ENCODE measurements around the genes KIAA1614, MR1 and IER5.

GRCh38 chr1:180175664-180176558, 21.2 kb downstream of the QSOX1 start:
- RRBS: no CpG with 5 or more reads among the region's 15 CpGs
CAGE:
- cytosol, long polyA plus RNA: no peak
- long polyA plus RNA: no peak
- nucleus, long polyA plus RNA: no peak

GRCh38 chr1:180185489-180185831, 30.8 kb downstream of the QSOX1 start:
- RRBS: 90% methylated on average over 1 of the region's 4 CpGs
CAGE:
- cytosol, long polyA plus RNA: no peak
- long polyA plus RNA: no peak
- nucleus, long polyA plus RNA: no peak

- RRBS: no CpG with 5 or more reads among the region's 7 CpGs
CAGE:
- cytosol, long polyA plus RNA: no peak
- long polyA plus RNA: no peak
- nucleus, long polyA plus RNA: no peak
Measured at GRCh38 chr1:180530375-180530911, 28.1 kb upstream of the ACBD6 start.

- RRBS: no CpG with 5 or more reads among the region's 3 CpGs
CAGE:
- cytosol, long polyA plus RNA: no peak
- long polyA plus RNA: no peak
- nucleus, long polyA plus RNA: no peak
Measured at GRCh38 chr1:180609539-180610047, 22.2 kb upstream of the XPR1 start.

DNA sequence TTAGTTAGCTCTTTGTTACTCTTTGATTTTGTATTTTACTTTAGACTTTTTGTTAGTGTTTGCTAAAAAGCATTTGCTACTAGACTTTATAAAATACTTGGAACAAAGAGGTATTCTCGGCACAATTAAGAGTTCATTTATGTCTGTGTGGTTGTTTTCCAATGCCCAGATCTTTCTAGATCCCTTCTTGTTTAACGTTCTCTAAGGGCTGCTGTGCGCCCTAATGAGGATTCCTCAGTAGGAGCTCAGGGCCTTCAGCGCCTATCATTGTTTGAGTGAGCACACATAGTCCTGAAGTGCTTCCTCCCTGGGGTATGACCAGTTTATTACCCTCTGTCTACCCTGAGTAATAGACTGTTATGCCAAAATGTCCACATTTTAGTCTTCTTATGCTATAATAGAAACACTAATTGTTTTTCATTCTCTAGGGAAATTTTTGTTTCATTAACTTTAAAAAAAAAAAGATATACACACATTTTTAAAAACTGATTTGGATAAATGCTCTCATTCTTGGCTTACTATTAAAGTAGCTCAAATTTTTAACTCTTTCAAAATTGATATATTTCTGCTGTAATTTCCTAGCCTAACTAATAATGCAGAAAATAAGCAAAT, 69.8 kb upstream of the KIAA1614 start:
- RRBS: no CpG with 5 or more reads among the region's 4 CpGs
CAGE:
- cytosol, long polyA plus RNA: no peak
- long polyA plus RNA: no peak
- nucleus, long polyA plus RNA: no peak

- RRBS: no CpG with 5 or more reads among the region's 9 CpGs
CAGE:
- cytosol, long polyA plus RNA: no peak
- long polyA plus RNA: no peak
- nucleus, long polyA plus RNA: no peak
Measured at GRCh38 chr1:180872720-180873147, 40.0 kb upstream of the KIAA1614 start.

DNA sequence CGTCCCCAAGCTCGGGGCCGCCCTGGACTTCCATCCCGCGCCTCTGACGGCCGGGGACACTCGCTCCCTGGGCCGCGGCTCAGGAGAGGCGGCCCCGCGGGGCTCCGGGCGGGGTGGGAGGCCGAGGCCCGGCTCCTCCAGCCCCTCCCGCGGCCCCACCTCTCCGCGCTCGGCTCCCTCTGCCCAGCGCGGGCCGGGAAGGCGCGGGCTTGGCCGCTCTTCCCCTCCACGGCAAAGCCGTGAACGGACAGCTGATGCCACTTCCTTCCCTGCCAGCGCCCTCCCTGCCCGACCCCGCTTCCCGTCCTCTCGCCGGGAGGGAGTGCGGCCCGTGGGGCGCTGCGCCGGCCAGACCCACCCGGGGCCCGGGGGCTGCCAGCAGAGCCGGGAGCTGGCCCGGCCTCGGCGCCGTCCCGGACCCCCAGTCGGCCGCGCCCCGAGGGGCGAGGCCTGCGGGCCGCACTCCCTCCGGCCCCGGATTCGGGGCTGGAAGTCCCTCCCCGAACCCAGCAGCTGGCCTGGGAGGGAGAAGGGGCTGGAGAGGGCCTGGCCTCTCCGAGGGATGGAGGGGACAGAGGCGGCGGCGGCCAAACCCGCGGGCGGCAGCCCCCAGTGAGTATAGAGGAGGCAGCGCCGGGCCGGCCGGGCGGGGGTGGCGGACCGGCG, at the start of gene KIAA1614:
TSS of gene KIAA1614 (plus strand) at position 216 of the 666 bp plus-strand sequence.
- RRBS: under 1% methylated on average over 33 of the region's 76 CpGs
CAGE:
- cytosol, long polyA plus RNA: no peak
- long polyA plus RNA: no peak
- nucleus, long polyA plus RNA: no peak

DNA sequence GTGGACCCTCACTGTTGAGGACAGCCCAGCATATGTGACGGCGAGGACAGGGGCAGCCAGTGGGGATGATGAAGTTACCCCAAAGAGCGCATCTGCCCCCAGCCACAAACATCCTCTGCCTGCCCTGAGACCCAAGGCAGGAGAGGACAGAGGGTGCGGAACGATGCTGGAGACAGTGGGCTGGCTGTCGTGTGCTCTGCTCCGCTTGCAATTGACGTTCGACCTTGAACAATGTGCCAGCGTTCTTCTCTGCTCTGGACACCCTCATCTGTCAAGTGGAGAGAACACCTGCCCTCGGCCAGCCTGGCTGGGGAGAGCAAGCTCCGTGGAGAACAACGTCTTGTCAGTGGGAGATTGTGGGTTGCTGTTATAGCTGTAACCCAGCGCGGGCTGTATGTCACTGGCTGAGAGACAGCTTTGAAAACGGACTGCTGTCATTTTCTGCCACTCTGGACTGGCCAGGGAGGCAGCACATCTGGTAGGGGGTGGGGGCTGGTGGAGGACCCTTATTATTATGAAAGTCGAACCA, 14.6 kb downstream of the KIAA1614 start:
- RRBS: no CpG with 5 or more reads among the region's 17 CpGs
CAGE:
- cytosol, long polyA plus RNA: no peak
- long polyA plus RNA: no peak
- nucleus, long polyA plus RNA: no peak

GRCh38 chr1:181033562-181034651, at the start of gene MR1:
TSS of gene MR1 (plus strand) at chr1:181033983.
- RRBS: no CpG with 5 or more reads among the region's 11 CpGs
CAGE:
- cytosol, long polyA plus RNA: no peak
- long polyA plus RNA: no peak
- nucleus, long polyA plus RNA: no peak

- RRBS: under 1% methylated on average over 10 of the region's 43 CpGs
CAGE:
- cytosol, long polyA plus RNA: start-site peak on the plus strand at chr1:181088697-181088704, 30 reads
- long polyA plus RNA: start-site peak on the plus strand at chr1:181088697-181088705, 21 and 20 reads in 2 replicates
- nucleus, long polyA plus RNA: no peak
Measured at GRCh38 chr1:181088583-181089002, at the start of gene IER5. TSS of gene IER5 (plus strand) at chr1:181088700.

GRCh38 chr1:181089003-181089403, 503 bp downstream of the IER5 start:
- RRBS: under 1% methylated on average over 19 of the region's 55 CpGs
CAGE:
- cytosol, long polyA plus RNA: no peak
- long polyA plus RNA: no peak
- nucleus, long polyA plus RNA: no peak

DNA sequence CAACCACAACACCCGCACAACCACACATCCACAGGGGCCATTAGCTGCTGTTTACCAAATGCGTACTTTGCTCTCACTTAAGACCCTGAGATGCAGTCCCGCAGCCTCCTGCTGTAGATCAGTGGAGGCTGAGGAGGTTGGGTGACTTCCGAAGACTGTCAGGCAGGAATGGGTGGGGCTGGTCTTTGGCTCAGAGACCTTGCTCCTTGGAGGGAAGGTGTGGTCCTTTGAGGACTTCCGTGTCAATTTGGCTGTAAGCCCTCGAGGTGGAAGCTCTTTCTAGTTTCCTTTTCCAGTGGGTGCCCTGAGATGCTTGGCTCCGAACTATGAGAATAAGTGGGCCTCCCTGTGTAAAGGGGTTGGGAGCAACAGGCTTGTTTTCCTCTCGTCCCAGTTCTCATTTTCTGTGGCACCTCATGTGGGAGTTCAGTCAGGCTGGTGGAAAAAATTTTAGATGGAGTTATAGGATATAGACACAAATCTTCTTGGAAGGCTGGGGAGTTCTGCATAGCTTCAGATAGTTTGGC, 71.4 kb downstream of the IER5 start:
- RRBS: no CpG with 5 or more reads among the region's 8 CpGs
CAGE:
- cytosol, long polyA plus RNA: no peak
- long polyA plus RNA: no peak
- nucleus, long polyA plus RNA: no peak

DNA sequence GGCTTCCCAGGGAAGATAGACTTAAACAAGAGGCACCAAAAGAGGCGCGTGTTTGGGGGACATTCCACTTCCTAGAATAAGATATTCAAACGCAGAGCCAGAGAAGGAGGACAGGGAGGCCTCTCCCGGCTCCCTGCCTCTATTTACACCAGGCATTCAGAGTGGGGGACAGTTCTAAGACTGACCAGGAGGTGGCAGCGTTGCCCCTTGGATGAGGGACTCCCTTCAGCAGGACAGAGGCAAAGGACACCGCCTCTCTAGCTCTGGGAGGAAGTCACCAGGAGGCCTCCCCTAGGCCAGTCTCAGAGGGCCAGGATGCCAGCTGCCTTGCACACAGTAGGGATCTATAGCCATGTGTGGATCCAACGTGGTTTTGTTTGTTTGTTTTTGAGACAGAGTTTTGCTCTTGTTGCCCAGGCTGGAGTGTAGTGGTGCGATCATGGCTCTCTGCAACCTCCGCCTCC, 23.4 kb upstream of the ZNF648 start:
- RRBS: no CpG with 5 or more reads among the region's 9 CpGs
CAGE:
- cytosol, long polyA plus RNA: no peak
- long polyA plus RNA: no peak
- nucleus, long polyA plus RNA: no peak

DNA sequence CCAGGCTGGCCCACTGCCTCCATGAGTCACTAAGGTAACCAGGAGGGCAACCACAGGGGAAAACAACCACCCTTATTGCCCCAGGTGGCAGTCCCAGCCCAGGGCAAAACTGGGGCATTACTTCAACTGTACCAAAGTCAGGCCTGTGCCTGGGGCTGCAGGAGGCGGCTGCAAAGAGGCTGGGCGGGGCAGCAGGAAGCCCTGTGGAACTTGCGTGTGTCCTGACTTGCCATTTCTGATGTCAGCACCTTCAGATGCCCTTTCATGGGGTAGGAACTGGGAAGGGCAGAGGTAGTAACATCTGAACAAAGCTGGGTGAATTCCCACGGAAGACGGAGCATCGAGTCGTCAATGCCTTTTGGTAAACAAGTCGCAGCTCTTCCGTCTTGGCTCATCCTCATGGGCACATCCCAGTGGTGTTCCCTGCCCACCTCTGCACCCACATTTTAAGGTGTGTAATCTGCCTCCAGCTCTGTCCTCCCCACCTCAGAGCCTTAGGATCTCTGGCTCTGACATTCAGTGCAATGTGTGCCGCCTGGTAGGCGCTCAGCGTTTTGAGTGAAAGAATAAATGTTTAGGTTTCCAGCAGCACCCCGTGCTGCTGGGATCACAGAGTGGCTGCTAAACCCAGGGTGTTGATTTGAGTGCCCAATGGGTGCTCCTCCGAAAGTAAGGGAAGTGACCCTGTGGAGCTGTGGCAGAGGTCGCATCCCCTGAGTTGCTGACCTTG, 26.7 kb upstream of the ZNF648 start:
- RRBS: no CpG with 5 or more reads among the region's 15 CpGs
CAGE:
- cytosol, long polyA plus RNA: no peak
- long polyA plus RNA: no peak
- nucleus, long polyA plus RNA: no peak

DNA sequence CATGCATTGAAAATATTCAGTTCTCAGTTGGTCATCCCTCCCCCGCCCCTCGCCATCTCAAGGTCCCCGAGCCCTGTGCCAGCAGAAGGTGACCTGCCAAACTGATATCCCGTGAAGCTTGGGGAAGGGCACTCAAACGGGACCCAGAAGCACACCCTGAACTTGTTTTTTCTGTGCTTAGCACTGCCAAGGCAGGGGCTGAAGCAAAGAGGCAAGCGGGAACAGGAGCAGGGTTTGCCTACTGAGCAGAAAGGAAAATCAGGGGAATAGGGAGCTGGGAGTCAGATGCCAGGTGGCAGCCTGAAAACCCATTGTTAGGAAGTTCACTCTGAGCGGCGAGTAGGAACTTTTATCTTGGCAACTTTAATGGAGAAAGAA, 68.0 kb upstream of the ZNF648 start:
- RRBS: no CpG with 5 or more reads among the region's 8 CpGs
CAGE:
- cytosol, long polyA plus RNA: no peak
- long polyA plus RNA: no peak
- nucleus, long polyA plus RNA: no peak

GRCh38 chr1:182197613-182198024, 136.1 kb upstream of the ZNF648 start:
- RRBS: no CpG with 5 or more reads among the region's 4 CpGs
CAGE:
- cytosol, long polyA plus RNA: no peak
- long polyA plus RNA: no peak
- nucleus, long polyA plus RNA: no peak

DNA sequence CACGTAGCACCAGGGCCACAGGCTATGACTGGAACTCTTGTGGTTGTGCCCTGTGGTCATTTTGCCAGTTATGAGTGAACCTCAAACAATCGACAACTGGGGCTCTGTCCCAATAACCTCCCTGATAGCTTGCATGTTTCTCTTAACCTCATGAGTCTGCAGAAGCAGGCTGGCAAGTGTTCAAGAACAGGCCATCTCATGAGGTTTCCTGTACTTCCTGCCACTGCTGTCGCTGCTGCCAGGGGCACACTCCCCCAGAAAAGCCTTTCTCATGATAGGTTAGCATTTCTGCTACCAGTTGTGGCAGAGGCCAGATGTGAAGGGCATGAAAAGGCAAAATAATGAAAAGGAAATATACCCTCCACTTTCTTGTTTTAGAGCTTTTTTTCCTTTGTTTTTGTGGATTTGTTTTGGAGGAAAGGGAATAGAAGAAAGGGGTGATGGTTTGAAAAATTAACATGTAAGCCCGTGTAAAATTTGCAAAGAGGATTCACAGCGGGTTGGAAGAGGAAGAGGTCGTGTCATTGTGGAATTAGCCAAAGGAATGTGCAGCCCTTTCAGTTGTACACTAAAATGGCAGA, 132.0 kb downstream of the GLUL start:
- RRBS: no CpG with 5 or more reads among the region's 6 CpGs
CAGE:
- cytosol, long polyA plus RNA: no peak
- long polyA plus RNA: no peak
- nucleus, long polyA plus RNA: no peak

- RRBS: no CpG with 5 or more reads among the region's 1 CpG
CAGE:
- cytosol, long polyA plus RNA: no peak
- long polyA plus RNA: no peak
- nucleus, long polyA plus RNA: no peak
Measured at GRCh38 chr1:182288702-182289373, 102.8 kb downstream of the GLUL start.

GRCh38 chr1:182351797-182352325, 39.7 kb downstream of the GLUL start:
- RRBS: no CpG with 5 or more reads among the region's 1 CpG
CAGE:
- cytosol, long polyA plus RNA: no peak
- long polyA plus RNA: no peak
- nucleus, long polyA plus RNA: no peak

- RRBS: no CpG with 5 or more reads among the region's 5 CpGs
CAGE:
- cytosol, long polyA plus RNA: no peak
- long polyA plus RNA: no peak
- nucleus, long polyA plus RNA: no peak
Measured at GRCh38 chr1:182382217-182382742, 9.3 kb downstream of the GLUL start.

All from H1 (cell line).